Osteoblast (primary cell): ENCODE data around the gene CTNNBIP1.

- CAGE, long polyA plus RNA: no peak
- RRBS: no CpG with 5 or more reads among the region's 20 CpGs
Measured at GRCh38 chr1:9340241-9340728, 47.6 kb downstream of the SPSB1 start.

DNA sequence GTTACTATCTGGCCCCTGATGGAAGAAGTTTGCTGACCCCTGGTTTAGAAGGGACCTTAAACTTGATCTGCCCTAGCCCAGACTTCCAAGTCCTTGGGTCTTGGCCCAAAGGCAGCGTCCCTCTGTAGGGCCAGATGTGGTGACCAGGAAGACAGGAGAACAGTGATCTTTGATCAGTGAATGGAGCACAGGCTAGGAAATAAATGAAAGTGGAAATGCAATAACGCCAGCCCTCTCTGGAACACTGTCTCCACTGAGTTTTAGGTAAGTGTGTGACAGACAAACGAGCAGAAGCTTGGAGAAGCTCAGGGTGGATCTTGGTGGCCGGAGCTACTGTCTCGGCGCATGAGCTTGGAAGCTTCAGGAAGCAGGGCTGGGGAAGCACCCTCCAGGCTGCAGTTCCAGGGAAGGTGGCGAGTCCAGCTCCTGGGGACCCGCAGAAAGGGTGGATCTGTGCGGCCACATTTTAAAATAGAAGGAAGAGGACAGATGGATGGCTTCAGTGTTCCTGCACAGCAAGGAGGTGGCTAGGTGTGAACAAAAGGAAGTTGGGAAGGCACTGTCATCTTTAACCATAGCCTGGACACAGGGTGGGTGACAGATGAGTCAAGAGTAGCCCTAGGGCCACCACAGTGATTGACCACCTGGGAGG is 58.6 kb downstream of the SPSB1 start:
- CAGE, long polyA plus RNA: no peak
- RRBS: no CpG with 5 or more reads among the region's 9 CpGs

GRCh38 chr1:9421893-9422416 is 117.3 kb upstream of the SLC25A33 start:
- CAGE, long polyA plus RNA: no peak
- RRBS: no CpG with 5 or more reads among the region's 11 CpGs

- CAGE, long polyA plus RNA: no peak
- RRBS: no CpG with 5 or more reads among the region's 17 CpGs
Measured at GRCh38 chr1:9449240-9449925, 89.9 kb upstream of the SLC25A33 start.

- CAGE, long polyA plus RNA: no peak
- RRBS: no CpG with 5 or more reads among the region's 8 CpGs
Measured at GRCh38 chr1:9452349-9453117, 86.7 kb upstream of the SLC25A33 start.

DNA sequence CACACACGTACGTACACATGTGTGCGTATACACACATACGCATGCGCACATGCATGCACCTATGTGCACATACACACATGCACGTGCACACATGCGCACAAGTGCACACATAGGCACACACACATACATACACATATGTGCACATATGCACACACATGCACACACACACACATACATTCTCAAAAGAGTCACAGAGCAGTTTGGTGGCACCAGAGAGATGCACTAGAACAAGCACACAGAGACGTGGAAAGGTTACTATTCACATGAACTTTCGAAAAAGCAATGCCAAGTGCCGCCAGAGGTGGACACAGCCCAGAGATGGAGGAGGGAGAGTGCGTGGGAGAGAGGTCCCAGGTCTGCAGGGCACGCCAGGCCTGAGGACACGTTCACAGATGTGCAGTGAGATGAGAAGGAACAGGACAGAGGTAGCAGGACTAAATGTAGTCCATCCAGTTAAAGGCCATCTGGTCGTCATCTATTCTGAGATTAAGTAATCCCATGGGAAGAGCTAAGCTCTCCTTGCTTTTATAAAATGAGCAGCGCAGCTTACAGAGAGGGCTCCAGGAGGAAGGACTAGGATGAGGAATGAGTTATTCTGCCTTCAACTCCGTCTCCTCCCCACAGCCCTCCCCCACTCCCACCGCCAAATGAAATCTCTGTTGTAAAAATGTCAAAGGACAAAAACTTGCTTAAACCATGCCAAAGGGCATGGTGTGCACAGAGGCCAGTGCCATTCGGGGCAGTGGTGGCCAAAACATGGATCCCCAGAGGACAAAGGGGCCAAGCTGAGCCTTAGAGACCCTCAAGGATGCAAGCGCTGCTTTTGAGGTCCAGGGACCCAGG is 85.5 kb upstream of the SLC25A33 start:
- CAGE, long polyA plus RNA: no peak
- RRBS: no CpG with 5 or more reads among the region's 19 CpGs

GRCh38 chr1:9454398-9455098 is 84.7 kb upstream of the SLC25A33 start:
- CAGE, long polyA plus RNA: no peak
- RRBS: 90% methylated on average over 2 of the region's 19 CpGs

- CAGE, long polyA plus RNA: no peak
- RRBS: no CpG with 5 or more reads among the region's 10 CpGs
Measured at GRCh38 chr1:9482278-9482833, 56.9 kb upstream of the SLC25A33 start.

DNA sequence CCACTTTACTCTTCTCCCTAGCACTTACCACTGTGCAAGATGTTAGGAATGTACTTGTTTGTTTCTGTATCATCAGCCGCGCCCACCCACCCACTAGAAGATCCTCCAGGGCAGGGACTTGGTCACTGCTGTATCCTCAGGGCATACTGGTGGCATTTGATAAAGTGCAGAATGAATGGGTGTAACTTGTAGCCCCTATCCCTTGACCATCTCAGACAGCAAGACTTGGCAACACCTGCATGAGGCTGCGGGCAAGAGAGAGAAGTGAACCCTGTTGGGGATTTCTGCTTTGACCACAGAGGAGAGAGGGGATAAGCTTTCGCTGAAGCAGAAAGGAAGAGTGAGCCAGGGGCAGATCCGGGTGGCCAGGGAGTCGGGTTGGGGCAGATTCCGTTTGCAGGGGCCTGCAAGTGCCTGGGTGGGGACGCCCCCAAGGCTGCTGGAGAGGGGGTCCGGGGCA is 25.5 kb upstream of the PIK3CD start:
- CAGE, long polyA plus RNA: no peak
- RRBS: 63% methylated on average over 5 of the region's 9 CpGs

- CAGE, long polyA plus RNA: no peak
- RRBS: 89% methylated on average over 3 of the region's 40 CpGs
Measured at GRCh38 chr1:9730304-9731126, 79.0 kb downstream of the PIK3CD start.

- CAGE, long polyA plus RNA: no peak
- RRBS: 94% methylated on average over 8 of the region's 27 CpGs
Measured at GRCh38 chr1:9731127-9731505, 79.6 kb downstream of the PIK3CD start.

- CAGE, long polyA plus RNA: no peak
- RRBS: no CpG with 5 or more reads among the region's 19 CpGs
Measured at GRCh38 chr1:9749222-9750020, 74.3 kb downstream of the CLSTN1 start.

DNA sequence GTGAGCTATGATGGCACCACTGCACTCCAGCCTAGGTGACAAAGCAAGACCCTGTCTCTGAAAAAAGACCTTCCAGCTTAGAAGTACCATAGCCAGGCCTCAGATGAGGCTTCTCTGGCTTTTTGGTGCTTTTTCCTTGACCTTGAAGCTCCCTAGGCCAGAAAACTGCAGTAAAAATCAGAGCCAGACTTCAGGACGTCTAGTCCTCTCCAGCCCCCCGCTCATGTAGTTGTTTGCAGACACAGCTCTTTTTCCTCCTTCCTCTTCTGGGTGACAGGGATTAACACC is 9.7 kb upstream of the CLSTN1 start:
- CAGE, long polyA plus RNA: no peak
- RRBS: no CpG with 5 or more reads among the region's 2 CpGs

- CAGE, long polyA plus RNA: no peak
- RRBS: 49% methylated on average over 5 of the region's 18 CpGs
Measured at GRCh38 chr1:9842677-9843382, 19.1 kb upstream of the CLSTN1 start.

DNA sequence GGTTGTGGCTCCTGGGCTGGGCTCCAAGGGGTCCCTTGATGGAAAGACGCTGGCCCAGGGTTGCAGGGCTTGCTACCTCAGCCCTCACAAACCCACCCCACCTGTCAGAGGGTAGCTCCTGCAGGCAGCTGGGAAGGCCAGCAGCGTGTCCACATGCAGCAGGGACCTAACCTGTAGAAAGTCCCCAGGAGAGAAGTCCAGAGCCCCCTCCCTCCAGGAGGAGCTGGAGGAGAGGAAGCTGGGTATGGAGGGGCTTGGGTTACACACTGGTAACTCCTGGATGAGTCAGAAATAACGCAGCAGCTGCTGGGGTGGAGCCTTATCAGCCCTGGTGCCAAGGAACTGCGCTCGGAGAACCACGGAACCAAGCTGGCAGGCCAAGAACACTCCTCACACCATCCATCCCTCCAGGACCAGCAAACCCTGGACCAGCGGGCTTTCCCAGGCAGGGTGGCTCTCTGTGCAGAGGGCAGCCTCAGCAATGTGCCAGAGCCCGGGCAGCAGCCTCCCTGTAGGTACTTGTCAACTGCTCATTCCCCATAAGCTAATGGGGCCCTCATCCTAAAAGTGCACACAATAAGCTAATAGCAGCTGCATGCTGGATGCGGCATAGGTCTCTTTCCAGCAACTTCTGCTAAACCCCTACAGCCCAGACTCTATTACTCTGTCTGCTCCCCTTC is 37.3 kb downstream of the CTNNBIP1 start:
- CAGE, long polyA plus RNA: no peak
- RRBS: no CpG with 5 or more reads among the region's 9 CpGs

DNA sequence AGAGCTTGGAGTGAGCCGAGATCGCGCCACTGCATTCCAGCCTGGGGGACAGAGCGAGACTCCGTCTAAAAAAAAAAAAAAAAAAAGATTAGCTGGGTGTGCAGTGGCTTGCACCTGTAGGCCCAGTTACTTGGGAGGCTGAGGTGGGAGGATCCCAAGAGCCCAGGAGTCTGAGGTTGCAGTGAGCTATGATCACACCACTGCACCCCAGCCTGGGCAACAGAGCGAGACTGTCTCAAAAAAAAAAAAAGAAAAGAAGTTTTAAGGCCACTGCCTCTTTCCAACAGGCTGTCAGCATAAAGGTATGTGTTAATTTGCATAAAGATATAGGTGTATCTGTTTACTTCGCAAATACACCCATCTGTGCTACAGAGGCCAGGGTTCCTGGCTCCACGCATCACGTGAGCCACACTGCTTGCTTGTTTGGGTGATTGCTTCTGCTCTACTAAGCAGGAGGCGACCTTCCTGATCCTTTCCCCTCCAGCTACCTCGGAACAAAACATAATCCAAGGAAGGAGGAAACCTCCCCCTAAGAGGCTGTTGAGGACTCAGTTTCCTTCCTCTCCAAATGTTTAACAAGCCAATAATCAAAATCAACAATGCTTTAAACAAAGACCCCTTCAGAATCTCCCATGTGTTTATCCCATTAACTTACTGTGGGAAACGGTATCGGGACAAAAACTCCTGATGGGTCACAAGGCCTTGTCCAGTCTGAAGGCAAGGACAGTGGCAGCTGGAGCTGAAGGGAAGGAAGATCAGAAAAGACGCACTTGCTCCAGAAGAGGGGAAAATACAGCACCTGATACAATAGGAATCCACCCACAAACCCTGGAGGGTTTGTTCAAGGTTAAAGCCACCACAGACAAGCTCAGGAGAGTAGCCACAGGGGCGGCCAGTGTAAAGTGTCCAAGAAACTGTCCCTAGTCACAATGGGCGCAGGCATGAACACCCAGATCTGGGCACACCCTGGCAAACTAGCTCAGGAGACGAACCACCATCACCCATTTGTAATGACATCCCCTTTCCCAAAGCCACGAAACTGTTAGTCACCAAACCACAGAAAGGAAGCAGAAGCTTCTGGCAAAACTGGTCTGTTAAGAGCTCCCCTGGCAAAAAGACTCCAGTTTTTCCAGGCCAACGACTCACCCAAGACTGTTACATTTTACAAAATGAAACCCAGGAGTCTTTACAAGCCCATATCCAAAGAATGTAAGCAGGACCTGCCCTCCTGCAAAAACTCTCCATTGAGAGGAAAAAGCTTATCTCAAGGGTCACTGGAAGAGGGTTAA is 17.3 kb downstream of the CTNNBIP1 start:
- CAGE, long polyA plus RNA: no peak
- RRBS: no CpG with 5 or more reads among the region's 19 CpGs

- CAGE, long polyA plus RNA: no peak
- RRBS: 2% methylated on average over 12 of the region's 81 CpGs
Measured at GRCh38 chr1:9909921-9910451, at the start of gene CTNNBIP1. Gene CTNNBIP1, minus strand, starts transcription at chr1:9910269.

DNA sequence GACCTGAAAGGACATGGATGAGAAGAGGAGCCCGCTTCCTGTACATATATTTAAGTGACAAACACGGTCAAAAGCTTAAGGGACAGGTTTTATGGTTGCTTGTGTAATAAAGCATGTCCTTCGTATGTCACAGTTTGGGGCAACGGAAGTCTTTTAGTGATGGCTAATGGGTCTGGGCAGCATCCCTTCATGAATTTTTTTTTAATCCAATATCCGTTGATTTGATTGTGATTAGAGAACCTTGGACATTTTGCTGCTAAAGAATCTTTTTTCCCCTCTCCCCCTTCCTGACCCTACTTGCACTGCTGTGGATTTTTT is 30.3 kb upstream of the KIF1B start:
- CAGE, long polyA plus RNA: no peak
- RRBS: no CpG with 5 or more reads among the region's 5 CpGs

GRCh38 chr1:10296271-10296810 is 86.0 kb downstream of the KIF1B start:
- CAGE, long polyA plus RNA: no peak
- RRBS: no CpG with 5 or more reads among the region's 5 CpGs

DNA sequence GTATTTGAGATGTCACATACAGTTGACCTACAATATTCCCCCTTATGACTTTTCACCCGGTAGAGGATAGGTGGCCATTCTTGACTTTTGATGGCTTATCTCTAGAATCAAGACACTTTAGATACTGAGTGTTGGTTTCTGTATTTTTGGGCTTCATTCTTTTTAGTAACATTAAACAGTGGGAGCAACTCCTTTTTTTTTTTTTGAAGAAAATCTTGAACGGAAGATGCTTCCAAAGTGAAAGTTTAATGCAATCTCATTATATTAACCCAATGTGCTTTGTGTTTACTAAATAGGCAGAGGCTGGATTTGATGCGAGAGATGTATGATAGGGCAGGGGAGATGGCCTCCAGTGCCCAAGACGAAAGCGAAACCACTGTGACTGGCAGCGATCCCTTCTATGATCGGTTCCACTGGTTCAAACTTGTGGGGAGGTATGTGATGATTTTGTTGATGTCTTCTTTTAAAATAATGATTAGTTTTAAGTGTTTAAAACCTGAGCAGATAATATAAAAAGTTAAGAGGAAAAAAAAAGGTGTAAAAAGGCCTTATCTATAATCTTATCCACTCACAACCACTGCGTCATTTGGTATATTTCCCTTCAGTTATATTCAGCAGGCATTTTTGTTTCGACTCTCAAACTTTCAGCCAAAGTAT is 74.3 kb upstream of the PGD start:
- CAGE, long polyA plus RNA: no peak
- RRBS: no CpG with 5 or more reads among the region's 9 CpGs